Sternocleidomastoid (tissue), 1 donor: ENCODE measurements around a stretch of chr12.

GRCh38 chr12:123267809-123268459 lies 3.7 kb downstream of the CDK2AP1 start:
- PRO-cap, result no peak

DNA sequence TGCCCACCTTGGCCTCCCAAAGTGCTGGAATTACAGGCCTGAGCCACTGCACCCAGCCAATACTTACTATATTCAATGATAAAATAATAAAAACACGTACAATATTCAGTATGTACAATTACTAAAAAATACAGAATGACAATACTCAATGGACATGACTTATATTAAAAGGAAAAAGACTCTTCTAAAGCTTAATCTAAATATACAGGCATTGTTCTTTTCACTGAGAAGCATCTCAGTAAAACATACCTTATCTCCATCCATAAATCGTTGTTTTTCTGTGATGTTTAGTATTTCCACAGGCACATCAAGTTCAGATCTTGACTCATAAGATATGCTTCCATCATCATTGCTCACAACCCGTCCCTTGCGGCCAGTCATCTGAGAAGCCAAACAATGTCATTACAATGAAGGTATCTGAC lies 45.0 kb downstream of the SBNO1 start:
- PRO-cap, result no peak

GRCh38 chr12:123327116-123328179 lies 37.2 kb downstream of the SBNO1 start:
- PRO-cap, result no peak

DNA sequence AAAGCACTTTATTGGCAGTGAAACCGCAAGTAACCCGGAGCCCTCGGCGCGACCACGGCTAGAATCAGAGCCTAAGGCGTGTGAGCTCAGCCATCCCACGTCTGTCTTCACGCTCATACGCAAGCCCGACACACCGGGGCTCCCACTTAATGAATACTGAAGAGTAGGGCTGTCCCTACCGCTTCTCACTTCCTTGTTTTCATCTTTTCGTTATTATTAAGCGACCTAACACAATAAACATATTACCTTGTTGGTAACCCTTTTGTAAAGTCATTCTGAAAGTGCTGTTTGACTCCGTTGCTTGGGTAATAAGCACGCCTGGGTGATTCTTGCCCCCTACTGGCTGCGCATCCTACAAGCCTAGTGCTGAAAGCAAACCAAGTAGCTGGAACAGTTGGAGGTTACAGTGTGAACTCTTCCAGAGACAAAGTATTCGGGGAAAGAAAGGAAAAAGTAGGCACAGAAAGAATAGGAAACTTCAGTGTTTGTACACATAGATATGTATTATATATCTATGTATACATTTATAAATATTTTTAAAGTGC lies 958 bp upstream of the SBNO1 start:
- PRO-cap, result no peak

- PRO-cap, result no peak
These were observed 15.8 kb downstream of the RILPL2 start for GRCh38 chr12:123420612-123421152.

DNA sequence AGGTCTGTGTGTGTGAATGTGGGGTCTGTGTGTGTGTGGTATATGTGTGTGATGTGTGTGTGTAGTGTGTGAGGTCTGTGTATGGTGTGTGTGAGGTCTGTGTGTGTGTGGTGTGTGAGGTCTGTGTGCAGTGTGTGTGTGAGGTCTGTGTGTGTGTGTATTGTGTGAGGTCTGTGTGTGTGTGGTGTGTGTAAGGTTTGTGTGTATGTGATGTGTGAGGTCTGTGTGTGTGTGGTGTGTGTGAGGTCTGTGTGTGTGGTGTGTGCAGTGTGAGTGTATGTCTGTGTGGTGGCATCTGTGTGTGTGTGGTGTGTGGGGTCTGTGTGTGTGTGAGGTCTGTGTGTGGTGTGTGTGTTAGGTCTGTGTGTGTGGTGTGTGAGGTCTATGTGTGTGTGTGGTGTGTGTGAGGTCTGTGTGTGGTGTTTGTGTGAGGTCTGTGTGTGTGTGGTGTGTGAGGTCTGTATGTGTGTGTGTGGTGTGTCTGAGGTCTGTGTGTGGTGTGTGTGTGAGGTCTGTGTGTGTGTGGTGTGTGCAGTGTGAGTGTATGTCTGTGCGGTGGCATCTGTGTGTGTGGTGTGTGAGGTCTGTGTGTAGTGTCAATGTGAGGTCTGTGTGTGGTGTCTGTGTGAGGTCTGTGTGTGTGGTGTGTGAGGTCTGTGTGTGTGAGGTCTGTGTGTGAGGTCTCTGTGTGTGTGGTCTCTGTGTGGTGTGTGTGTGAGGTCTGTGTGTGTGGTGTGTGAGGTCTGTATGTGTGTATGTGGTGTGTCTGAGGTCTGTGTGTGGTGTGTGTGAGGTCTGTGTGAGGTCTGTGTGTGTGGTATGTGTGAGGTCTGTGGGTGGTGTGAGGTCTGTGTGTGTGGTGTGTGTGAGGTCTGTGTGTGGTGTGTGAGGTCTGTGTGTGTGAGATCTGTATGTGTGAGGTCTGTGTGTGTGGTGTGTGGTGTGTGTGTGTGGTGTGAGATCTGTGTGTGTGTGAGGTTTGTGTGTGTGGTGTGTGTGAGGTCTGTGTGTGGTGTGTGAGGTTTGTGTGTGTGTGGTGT lies 22.5 kb downstream of the RILPL1 start:
- PRO-cap, result no peak

DNA sequence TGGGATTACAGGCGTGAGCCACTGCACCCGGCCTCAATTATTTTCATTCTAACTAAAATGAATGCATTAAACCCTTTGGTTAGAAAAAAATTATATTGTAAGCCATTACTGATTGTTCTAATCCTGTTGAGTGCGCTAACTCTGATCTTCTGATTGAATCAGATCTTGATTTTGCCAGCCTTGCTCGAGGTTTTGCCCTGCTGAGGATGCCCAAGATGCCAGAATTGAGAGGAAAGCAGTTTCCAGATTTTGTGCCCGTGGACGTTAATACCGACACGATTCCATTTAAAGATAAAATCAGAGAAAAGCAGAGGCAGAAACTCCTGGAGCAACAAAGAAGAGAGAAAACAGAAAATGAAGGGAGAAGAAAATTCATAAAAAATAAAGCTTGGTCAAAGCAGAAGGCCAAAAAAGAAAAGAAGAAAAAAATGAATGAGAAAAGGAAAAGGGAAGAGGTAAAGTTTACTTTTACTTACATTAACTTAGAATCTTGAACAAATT lies 14.2 kb downstream of the EIF2B1 start:
- PRO-cap, result no peak

GRCh38 chr12:123655485-123655684 lies 15.5 kb upstream of the TCTN2 start:
- PRO-cap, result no peak

- PRO-cap, result no peak
These were observed 23.1 kb downstream of the CCDC92 start for GRCh38 chr12:123949364-123950056.

DNA sequence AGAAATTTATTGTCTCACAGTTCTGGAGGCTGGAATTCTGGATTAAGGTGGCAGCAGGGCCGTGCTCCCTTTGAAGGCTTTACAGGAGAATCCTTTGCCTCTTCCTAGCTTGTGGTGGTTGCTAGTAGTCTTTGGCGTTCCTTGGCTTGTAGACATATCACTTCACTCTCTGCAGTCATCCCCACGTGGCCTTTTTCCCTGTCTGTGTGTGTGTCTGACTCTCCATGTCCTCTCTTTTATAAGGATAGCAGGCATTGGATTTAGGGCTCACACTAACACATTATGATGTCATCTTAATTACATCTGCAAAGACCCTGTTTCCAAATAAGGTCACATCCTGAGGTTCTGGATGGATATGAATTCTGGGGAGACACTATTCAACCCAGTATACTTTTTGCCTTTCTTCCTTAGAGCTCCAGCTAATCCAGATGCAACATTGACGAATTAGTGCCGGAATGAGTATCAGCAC lies 24.4 kb downstream of the ZNF664 start:
- PRO-cap, result no peak

DNA sequence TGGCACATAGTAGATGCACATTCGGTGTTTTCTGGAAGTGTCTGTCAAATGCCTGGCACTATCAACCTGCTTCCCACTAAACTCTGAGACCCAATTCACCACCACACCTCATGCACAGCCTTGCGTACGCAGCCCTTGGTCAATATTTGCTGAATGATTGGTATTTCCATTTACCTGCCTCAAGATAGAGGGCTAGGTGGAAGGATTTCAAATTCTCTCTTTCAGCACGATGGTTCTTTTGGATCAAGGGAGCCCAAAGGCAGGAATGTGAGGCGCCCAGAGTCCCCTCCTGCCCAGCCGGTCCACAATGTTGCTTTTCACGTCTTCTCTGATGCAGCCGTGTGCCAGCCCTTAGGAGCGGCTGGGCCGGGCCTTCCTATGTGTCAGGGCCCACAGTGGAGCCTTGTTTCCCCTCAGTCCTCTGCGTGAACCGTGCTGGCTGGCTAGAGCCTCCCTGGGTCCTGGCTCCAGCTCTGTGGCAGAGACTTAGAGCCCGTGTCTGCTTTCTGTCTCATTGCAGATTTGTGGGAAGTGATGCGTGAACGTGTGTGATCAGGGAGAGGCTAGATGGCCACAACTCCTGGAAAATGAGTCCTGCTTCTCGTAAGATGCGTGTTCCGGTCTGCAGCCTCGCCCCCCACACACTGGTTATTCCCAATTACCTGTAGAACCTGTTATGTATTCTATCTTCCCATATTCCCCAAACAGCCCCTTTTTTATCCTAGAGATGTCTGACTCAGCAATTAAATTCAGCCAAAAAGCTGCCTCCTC lies 99.8 kb upstream of the RFLNA start:
- PRO-cap, result no peak

- PRO-cap, result no peak
These were observed 61.5 kb upstream of the RFLNA start for GRCh38 chr12:124233345-124233897.

GRCh38 chr12:124277975-124278359 lies 16.9 kb upstream of the RFLNA start:
- PRO-cap, result no peak

DNA sequence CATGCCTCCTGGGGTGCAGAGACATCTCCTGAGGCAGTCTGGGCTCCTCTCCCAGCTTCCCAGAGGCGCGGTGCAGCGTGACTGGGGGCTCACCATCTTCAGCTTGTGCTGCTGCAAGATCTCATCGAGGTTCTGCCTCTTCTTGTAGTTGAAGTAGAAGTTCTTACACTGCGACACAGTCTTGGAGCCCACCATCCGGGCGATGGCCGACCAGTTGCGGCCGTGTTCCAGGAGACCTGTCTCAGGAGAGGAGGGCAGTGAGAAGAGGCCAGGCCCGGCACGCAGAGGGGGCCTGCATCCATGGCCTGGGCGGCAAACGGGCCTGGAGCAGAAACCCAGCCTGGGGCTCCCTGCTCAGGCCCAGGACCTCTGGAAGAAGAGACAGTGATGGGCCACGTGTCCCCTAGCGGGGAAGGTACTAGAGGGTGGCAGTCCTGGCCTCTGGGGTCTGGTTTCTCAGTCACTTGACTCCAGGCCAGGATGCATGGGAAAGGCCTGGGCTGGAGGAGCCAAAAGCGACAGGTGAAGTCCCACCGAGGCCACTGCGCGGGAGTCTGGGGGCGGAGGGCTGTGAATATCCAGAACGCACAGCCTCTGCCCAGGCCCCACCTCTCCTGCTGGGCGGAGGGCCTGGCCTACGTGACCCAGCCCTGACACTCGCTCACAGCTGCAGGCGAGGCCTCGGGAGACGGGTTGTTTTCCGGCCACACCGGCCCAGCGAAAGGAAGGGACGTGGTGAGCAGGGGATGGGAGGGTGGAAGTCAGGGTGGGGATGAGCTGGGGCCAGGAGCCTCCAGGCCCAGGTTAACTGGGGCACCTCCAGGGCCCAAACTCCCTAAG lies 91.0 kb downstream of the RFLNA start:
- PRO-cap, result no peak

- PRO-cap, result no peak
These were observed 125.9 kb downstream of the NCOR2 start for GRCh38 chr12:124441469-124441942.

- PRO-cap, result no peak
These were observed 104.0 kb downstream of the NCOR2 start for GRCh38 chr12:124463129-124464062.

GRCh38 chr12:124497516-124498065 lies 69.8 kb downstream of the NCOR2 start:
- PRO-cap, result no peak

GRCh38 chr12:124568033-124568249 lies 529 bp upstream of the NCOR2 start:
- PRO-cap, result no peak

- PRO-cap, result no peak
These were observed 114.5 kb upstream of the NCOR2 start for GRCh38 chr12:124681826-124682469.

GRCh38 chr12:124682553-124682893 lies 115.1 kb upstream of the NCOR2 start:
- PRO-cap, result no peak